Metastatic Breast Carcinoma in the Ovary (tissue), 3 donors: ENCODE measurements around a stretch of chr1.

- PRO-cap, 3 experiments, result peak in 3 of 3 experiments; most common plus-strand start chr1:2643320 (in 2); most common minus-strand start chr1:2643206 (in 3)
Observed at GRCh38 chr1:2642859-2643702, 10.3 kb upstream of the MMEL1 start.

GRCh38 chr1:2944891-2945282, 76.4 kb upstream of the ACTRT2 start:
- PRO-cap, 3 experiments, result no peak in any of the 3 experiments

DNA sequence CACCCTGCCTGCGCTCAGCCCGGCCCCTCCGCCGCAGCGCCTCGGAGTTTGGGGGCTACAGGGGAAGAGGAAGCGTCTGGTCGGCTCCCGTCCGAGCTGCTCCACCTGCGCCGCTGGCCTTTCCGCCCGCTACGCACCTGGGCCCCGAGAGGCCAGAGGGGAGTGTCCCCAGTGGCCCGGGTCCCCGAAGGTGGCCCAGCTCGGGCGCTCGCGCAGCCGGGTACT, 1.1 kb upstream of the PRDM16 start:
- PRO-cap, 3 experiments, result no peak in any of the 3 experiments

DNA sequence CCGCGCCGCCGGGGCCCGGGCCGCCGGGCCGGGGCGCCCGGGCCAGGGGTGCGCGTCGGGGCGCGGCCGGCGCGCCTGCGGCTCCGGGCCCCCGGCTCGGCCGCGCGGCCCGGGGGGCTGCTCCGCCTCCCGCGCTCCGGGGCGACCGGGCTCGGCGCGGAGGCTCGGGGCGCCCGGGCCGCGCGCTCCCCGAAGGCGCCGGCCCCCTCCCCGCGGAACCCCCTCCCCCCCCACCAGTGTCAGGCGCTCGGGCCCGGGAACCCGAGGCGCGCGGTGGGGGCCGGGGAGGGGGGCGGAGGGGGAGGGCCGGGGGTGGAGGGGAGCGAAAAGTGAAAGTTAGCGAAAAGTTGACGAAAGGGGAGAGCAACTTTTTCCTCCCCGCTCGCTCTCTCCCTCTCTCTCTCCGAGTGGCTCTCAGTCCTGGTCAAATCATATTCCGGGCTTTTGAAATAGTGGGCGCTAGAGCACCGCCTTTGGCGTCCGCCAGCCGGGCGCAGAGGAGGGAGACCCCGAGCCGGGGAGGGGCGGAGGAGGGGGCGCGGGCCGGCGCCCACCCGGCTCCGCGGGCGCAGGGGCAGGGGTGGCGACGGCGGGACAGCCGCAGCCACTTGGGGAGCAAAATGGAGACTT, 433 bp downstream of the PRDM16 start:
- PRO-cap, 3 experiments, result peak in 1 of 3 experiments; most common plus-strand start position 339 of the sequence (in 1); most common minus-strand start position 197 of the sequence (in 1)

- PRO-cap, 3 experiments, result no peak in any of the 3 experiments
Observed at GRCh38 chr1:3070795-3071265, 1.8 kb downstream of the PRDM16 start.

GRCh38 chr1:3075885-3076560, 7.0 kb downstream of the PRDM16 start:
- PRO-cap, 3 experiments, result no peak in any of the 3 experiments

GRCh38 chr1:3082840-3083281, 13.9 kb downstream of the PRDM16 start:
- PRO-cap, 3 experiments, result no peak in any of the 3 experiments

GRCh38 chr1:3196524-3197083, 127.6 kb downstream of the PRDM16 start:
- PRO-cap, 3 experiments, result no peak in any of the 3 experiments

- PRO-cap, 3 experiments, result no peak in any of the 3 experiments
Observed at GRCh38 chr1:3275391-3276107, 178.9 kb upstream of the ARHGEF16 start.

DNA sequence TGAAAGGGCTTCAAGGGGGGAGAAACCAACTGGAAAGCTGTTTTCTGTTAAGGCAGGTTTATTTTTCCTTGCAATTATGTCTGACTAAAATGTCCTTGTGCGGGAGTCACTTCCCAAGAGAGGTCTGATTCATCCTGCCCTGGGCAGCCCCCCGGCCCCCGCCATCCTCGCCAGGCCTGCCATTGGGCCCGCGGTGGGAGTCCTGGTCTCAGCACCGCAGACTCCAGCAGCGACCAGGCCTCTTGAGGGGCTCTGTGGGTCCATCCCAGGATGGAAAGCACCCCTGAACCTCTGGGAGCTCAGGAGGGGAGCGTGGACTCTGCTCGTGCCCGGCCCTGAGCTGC, 178.4 kb upstream of the ARHGEF16 start:
- PRO-cap, 3 experiments, result no peak in any of the 3 experiments

- PRO-cap, 3 experiments, result peak in 1 of 3 experiments; most common plus-strand start chr1:3352820 (in 1); most common minus-strand start chr1:3352553 (in 1)
Observed at GRCh38 chr1:3352182-3353445, 101.9 kb upstream of the ARHGEF16 start.

GRCh38 chr1:3355701-3356748, 98.4 kb upstream of the ARHGEF16 start:
- PRO-cap, 3 experiments, result no peak in any of the 3 experiments

GRCh38 chr1:3366058-3366524, 88.4 kb upstream of the ARHGEF16 start:
- PRO-cap, 3 experiments, result no peak in any of the 3 experiments

DNA sequence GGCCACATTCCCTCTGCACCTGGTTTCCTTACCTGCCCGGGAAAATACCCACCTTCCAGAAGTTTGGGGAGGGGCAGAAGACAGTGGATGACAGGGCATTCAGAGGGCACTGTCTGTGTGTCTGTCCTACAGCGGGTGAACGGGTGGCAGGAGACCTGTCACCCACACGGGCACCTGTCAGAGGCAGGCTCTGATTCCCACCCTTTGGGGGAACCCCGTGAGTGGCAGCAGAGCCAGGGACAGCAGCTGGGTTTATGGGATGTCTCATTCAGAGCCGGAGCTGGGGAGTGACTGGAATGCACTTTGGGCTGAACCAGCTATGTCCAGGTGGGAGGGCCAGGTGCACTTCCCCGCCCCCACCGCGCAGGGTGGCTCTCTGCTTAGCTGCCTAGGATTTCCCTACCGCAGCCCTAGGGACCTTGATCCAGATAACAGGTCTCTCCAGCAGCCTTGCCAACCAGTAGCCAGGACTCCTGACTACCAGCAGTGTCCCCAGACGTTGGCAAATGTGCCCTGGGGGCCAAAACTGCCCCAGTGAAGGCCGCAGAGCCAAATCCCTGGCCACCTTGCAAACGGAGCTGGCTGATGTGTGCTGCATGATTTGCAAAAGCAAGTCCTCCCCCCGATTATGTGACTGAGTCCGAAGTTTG, 2.2 kb downstream of the ARHGEF16 start:
- PRO-cap, 3 experiments, result no peak in any of the 3 experiments

DNA sequence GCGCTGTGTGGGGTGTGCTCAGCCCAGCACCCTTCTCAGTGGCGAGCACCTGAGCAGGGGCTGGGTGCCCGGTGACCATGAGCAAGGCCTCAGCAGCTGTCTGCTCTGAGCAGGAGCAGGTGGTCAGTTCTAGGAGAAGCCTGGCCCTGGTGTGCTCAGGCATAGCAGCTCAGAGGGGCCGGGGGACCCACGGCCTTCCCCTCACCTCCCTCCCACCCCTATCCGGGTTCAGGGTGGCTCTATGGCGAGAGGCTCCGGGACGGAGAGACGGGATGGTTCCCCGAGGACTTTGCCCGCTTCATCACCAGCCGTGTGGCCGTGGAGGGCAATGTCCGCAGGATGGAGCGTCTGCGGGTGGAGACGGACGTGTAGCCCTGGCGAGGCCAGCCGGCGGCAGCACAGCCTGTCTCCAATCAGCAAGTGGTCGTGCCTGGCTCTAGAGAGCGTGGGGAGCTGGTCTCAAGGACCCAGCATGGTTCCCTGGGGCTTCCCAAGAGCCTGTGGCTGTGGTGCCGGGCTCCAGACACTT, 25.8 kb downstream of the ARHGEF16 start:
- PRO-cap, 3 experiments, result no peak in any of the 3 experiments

- PRO-cap, 3 experiments, result no peak in any of the 3 experiments
Observed at GRCh38 chr1:3542929-3543891, 68.1 kb downstream of the MEGF6 start.

DNA sequence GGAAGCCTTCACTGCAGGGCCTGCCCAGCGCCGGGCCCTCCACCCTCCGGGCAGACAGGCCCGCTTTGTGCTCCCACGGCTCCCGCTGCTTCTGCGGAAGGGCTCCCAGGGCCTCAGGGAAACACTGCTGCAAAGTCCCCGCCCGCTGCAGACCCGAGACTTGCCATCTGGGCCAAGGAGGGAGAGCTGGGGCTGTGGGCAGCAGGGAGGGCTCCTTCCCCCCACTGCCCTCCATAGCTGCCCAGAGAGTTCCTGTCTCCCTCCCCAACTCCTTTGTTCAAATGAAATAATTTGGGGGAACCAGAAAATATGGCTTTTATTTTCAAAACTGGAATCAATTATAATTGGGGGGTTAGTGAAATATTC, 35.2 kb downstream of the MEGF6 start:
- PRO-cap, 3 experiments, result no peak in any of the 3 experiments

DNA sequence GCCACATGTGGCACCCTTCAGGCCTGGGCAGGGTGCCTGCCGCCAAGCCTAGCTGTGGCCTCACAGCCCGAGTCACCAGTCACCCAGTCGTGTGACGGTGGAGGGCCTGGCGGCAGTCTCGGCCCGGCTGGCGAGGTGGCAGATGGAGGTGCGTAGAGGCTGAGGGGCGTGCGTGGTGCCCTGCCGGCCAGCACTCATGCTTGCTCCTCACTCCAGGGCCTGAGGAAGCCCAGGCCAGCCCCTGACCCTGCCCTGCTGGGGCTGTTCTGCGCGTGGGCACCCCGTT, 11.8 kb downstream of the MEGF6 start:
- PRO-cap, 3 experiments, result no peak in any of the 3 experiments

- PRO-cap, 3 experiments, result no peak in any of the 3 experiments
Observed at GRCh38 chr1:3922058-3922394, 22.0 kb upstream of the C1orf174 start.

DNA sequence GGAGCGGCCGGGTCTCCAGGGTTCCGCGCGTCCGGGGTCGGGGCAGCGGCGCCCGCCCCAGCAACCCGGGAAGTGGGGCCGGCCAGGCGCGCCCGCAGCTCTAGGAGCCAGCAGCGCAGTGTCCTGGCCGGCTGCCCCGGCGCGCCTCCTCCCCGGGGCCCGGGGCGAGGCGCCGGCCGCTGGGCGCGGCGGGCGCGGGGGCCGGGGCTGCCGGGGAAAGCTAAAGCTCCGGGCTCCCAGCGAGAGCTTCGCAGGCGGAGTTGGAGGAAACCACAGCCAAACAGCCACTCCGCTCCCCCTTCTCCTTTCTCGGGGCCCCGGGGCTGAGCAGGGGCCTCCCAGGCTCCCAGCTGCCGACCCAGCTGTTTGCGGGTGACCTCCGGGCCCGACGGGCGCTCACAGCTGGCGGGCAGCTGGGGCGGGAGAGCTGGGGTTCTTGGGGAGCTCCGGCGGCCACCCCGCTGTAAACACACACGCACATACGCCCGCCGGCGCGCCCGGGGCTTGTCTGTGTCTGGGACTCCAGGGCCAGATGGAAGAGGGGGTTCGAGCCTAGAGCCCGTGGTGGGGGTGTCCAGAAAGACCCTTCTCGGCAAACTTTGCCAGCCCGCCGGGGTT, 1.3 kb downstream of the AJAP1 start:
- PRO-cap, 3 experiments, result no peak in any of the 3 experiments